Neural progenitor cell (in vitro differentiated cells): ENCODE measurements around the gene LATS2.

GRCh38 chr13:19714187-19714912 is 68.4 kb downstream of the PSPC1 start:
- RAMPAGE, long total RNA: no peak

- RAMPAGE, long total RNA: no peak
These were observed 56.9 kb downstream of the PSPC1 start for GRCh38 chr13:19725390-19726761.

- RAMPAGE, long total RNA: no peak
These were observed 655 bp downstream of the PSPC1 start for GRCh38 chr13:19781703-19782876.

- RAMPAGE, long total RNA: no peak
These were observed 17.7 kb downstream of the ZMYM5 start for GRCh38 chr13:19845610-19846276.

GRCh38 chr13:19985819-19986222 is 27.3 kb downstream of the ZMYM2 start:
- RAMPAGE, long total RNA: no peak

GRCh38 chr13:20121145-20121623 is 39.7 kb downstream of the GJA3 start:
- RAMPAGE, long total RNA: no peak

DNA sequence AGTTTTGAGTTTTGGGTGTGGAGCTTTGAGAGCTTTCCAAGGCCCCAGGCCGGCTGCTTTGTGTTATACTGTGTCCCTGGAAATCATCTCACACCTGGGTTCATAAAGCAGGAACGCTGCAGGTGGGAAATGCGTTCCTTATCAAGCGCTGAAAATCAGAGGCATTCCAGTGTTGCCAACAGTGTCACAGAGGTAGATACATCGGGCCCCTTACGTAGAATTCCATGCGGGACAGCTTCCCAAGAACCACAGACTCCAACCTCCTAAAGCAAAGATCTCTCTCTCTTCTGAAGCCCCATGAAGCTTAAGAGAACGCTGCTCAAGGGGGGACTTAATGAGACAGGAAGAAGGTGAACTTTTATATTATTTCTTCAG is 23.2 kb downstream of the GJA3 start:
- RAMPAGE, long total RNA: no peak

DNA sequence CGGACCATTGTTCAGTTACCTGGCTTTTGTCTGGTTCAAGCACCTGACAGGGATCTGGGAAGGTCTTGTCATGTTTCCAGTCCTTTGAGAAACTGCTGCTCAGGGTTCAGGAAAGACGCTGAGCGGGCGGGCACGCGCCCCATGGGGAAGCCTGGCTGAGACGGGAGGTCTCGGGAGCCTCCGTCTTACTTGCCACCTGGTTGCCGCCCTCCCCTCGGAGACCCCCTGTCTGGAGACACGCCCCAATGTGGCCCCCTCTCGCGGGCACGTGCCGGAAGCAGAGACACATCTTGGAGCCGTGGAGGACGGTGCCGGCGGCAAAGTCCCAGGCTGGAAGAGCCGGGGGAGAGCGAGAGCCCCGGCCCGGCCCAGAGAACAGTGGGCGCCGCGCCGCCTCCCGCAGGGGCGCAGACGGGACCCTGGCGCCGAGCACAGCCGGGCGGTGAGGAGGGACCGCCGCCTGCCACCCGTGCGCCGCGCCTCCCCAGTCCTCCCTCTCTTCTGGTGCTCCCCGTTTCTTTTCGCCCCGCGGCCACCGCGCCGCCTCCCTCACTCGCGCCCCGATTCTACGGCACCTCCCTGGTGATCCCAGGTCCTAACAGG is 15.6 kb downstream of the GJB2 start:
- RAMPAGE, long total RNA: no peak

- RAMPAGE, long total RNA: no peak
These were observed 1.7 kb downstream of the GJB2 start for GRCh38 chr13:20190806-20191584.

GRCh38 chr13:20191600-20192469 is 903 bp downstream of the GJB2 start:
- RAMPAGE, long total RNA: no peak

- RAMPAGE, long total RNA: no peak
These were observed 19.8 kb downstream of the CRYL1 start for GRCh38 chr13:20505757-20506275.

- RAMPAGE, long total RNA: no peak
These were observed 58.9 kb upstream of the EEF1AKMT1 start for GRCh38 chr13:20832676-20833065.

DNA sequence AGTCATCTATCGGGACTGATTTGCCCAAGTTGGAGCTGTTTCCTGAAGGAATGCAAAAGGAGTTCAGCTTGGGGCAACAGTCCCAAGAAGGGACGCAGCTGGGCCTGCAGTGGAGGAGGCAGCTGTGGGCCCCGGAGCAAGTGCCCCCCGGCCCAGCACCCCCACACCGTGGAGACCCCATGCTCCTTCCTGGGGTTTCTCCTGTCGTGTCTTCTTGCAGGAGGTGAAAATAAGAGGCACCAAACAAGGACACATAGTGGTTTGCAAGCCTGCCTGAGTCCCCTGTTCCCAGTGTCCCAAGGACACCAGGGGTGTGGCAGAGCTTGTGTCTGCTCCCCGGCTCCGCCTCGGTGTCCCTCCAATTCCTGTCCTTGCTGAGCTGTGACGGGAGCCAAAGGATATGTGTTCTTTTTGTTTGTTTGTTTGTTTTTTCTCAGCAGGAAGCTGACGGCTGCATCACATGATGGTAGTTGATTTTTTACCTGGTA is 50.6 kb upstream of the XPO4 start:
- RAMPAGE, long total RNA: no peak

DNA sequence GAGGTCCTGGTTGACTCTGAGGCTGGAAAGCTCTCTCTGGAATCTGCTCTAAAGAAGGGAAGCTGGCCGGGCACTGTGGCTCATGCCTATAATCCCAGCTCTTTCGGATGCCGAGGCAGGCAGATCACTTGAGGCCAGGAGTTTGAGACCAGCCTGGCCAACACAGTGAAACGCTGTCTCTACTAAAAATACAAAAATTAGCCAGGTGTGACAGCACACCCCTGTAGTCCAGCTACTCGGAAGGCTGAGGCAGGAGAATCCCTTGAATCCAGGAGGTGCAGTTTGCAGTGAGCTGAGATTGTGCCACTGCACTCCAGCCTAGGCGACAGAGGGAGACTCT is 11.6 kb downstream of the LATS2 start:
- RAMPAGE, long total RNA: no peak

DNA sequence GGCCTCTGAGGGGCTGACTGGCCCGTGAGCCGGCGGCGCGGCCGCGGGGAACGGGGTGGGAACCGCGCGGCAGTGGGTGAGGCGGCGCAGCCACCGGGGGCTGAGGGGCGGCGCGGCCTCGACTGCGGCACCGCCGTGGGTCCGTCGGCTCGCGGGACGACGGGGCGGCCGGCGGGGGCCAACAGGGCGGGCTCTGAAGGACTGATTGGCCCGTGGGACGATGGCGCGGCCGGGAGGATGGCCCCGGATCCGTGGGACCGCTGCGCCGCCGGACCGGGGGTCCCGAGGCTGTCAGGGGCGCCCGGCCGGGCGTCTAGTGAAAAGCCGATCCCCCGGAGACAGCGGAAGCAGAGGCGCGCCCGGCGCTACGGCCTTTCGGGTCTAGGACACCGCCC is 807 bp downstream of the LATS2 start:
- RAMPAGE, long total RNA: no peak

DNA sequence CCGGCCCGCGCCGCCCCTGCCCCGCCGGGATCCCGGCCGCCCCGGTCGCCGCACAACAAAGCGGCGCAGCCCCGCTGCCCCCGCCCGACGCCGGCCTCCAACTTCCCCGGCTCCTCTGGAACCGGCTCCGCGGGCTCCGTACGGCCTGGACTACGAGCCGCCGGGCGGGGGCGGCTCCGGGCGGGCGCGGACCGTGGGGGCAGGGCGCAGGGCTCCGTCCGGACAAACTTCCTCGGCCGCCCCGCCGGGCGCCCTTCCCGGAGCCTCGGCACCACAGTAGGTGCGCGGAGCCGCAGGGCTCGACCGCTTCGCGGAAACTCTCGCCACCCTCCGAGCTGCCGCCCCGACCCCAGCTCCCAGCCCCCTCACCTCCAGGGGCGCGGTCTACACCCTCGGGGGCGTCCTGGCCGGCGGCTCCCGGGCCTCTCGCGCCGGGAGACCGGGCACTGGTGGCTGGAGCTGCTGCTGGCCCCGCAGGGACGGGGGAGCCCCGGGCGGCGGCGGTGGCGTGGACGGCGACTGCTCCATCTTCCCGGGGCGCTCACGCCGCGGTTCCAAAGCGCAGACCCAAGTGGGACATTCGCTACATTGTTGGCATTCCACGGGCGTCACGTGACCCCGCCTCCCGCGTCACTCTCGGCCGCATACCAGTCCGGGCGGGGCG is at the start of gene LATS2:
TSS of gene LATS2 (minus strand) at position 610 of the 664 bp plus-strand sequence.
- RAMPAGE, long total RNA: no peak

GRCh38 chr13:21069597-21070081 is 8.3 kb upstream of the LATS2 start:
- RAMPAGE, long total RNA: no peak

GRCh38 chr13:21174943-21175262 is 1.4 kb downstream of the SKA3 start:
- RAMPAGE, long total RNA: no peak

- RAMPAGE, long total RNA: no peak
These were observed 841 bp downstream of the ZDHHC20 start for GRCh38 chr13:21458240-21458683.

- RAMPAGE, long total RNA: no peak
These were observed 65.9 kb downstream of the MICU2 start for GRCh38 chr13:21537849-21538759.